K562 (cell line): ENCODE data around the gene KRT72.

DNA sequence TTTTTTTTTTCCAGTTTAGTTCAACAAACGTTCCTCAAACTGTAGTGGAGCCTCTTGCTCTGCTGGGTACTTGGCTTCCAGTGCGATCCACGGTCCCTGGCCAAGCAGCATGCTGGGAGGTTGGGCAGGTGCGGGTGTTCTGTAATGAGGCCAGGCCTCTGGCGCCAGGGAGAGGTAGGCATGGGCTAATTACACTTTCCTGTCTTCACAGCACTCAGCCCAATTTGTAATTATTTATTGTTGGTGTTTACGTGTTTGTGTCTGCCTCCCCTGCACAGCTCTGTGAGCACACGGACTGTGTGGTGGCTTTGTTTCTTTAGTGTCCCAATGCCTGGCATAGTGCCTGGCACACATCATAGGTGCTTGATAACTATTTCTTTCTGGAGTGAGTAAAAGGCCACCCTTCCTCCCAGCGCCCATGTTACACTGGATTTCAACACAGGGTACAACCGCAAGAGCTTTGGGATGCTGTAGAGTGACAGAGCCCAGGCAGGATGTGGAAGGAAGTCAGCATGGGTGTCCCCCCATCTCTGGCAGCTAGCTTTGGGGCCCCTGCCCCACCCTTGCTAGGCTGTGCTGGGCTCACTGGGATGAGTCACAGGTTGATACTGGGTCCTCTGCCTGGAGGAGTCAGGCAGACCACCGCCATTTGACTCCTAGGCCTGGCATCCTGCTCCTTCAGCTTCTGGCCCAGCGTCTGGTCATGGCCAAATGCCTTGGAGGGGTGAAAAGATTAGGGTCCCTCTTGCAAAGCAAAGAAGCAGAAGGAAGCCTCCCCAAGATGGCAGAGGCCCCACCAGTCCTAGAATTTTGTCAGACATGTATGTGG, 6.0 kb upstream of the KRT80 start:
- RAMPAGE, long total RNA = no peak
- RRBS = no CpG with 5 or more reads among the region's 11 CpGs
PRO-cap:
- standard = no peak
- CoPRO, capped RNA only, 2 experiments = no peak in any of the 2 experiments
- CoPRO, capped and uncapped RNA, 2 experiments = no peak in any of the 2 experiments
- CoPRO, uncapped RNA only, 2 experiments = no peak in any of the 2 experiments
CAGE:
- cytosol, long polyA plus RNA = no peak
- long polyA plus RNA = no peak
- nucleolus, long total RNA = no peak
- nucleus, long polyA plus RNA = no peak

DNA sequence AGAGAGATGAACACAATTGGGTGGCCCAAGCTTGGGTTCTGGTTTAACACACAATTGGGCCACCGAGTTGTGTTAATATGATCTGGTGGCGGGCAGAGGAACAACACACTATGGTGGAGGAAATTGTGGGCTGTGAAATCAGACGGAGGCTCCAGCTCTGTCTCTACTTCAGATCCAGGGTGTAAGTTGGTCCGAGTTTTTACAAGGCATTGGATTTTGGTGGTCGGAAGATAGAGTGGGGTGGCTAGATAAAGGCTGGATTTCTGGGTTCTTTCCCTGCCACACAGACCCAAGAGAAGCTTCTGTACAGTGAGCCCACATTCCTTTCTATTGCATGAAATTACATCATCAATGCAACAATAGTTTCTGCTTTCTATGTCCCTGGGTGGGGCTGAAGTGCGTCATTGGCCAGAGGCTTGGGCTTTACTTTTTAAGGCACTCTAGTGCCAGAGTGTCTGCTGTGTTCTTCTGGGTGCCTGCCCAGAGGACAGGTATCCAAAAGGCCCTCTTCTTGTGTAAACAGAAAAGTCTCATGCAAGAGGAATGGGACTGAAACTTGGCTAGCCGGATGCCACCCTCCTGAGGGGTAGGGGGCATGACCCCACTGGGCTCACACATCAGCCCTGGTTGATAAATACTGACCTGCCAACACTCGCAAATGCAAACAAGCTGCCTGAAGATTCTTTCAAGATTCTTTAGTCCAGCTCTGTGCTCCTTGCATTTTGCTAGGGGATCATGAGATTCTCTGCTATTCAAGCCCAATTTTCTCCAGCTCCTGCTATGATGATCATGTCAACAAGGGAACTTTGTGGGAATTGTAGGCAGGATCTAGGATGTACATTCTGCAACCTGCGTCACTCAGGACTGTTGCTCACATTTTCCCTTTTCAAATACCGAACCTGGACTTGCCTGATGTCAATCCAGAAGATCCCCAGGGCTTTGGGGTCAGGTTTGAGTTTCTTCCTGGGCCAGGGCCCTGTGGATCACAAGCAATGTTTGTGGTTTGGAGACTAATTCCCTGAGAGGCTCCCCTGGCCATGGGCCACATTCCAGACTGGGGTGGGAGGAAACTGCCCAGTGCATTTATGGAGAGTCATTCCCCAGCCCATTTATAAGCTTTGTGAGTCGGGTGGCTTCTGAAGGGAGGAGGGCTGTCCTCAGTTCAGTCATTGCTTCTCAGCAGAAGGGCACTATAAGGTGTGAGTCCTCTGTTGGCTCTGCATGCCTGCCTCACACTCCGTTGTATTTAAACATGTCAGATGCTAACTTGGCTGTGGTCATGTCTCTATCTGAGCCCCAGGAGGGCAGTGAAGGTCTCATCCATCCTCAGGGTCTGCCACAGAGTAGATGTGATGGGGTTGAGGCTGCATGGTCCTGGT, 6.1 kb downstream of the KRT86 start:
- RAMPAGE, long total RNA = no peak
- RRBS = no CpG with 5 or more reads among the region's 12 CpGs
PRO-cap:
- standard = no peak
- CoPRO, capped RNA only, 2 experiments = no peak in any of the 2 experiments
- CoPRO, capped and uncapped RNA, 2 experiments = no peak in any of the 2 experiments
- CoPRO, uncapped RNA only, 2 experiments = no peak in any of the 2 experiments
CAGE:
- cytosol, long polyA plus RNA = no peak
- long polyA plus RNA = no peak
- nucleolus, long total RNA = no peak
- nucleus, long polyA plus RNA = no peak

GRCh38 chr12:52497870-52498378, 4.9 kb upstream of the KRT6A start:
- RAMPAGE, long total RNA = no peak
- RRBS = no CpG with 5 or more reads among the region's 7 CpGs
PRO-cap:
- standard = no peak
- CoPRO, capped RNA only, 2 experiments = no peak in any of the 2 experiments
- CoPRO, capped and uncapped RNA, 2 experiments = no peak in any of the 2 experiments
- CoPRO, uncapped RNA only, 2 experiments = no peak in any of the 2 experiments
CAGE:
- cytosol, long polyA plus RNA = no peak
- long polyA plus RNA = no peak
- nucleolus, long total RNA = no peak
- nucleus, long polyA plus RNA = no peak

GRCh38 chr12:52514344-52515291, 5.6 kb downstream of the KRT5 start:
- RAMPAGE, long total RNA = no peak
- RRBS = no CpG with 5 or more reads among the region's 15 CpGs
PRO-cap:
- standard = no peak
- CoPRO, capped RNA only, 2 experiments = no peak in any of the 2 experiments
- CoPRO, capped and uncapped RNA, 2 experiments = no peak in any of the 2 experiments
- CoPRO, uncapped RNA only, 2 experiments = no peak in any of the 2 experiments
CAGE:
- cytosol, long polyA plus RNA = no peak
- long polyA plus RNA = no peak
- nucleolus, long total RNA = no peak
- nucleus, long polyA plus RNA = no peak

GRCh38 chr12:52600999-52601615, at the start of gene KRT72:
Gene KRT72 (minus strand): TSS chr12:52601463.
- RAMPAGE, long total RNA = no peak
- RRBS = no CpG with 5 or more reads among the region's 51 CpGs
PRO-cap:
- standard = no peak
- CoPRO, capped RNA only, 2 experiments = no peak in any of the 2 experiments
- CoPRO, capped and uncapped RNA, 2 experiments = no peak in any of the 2 experiments
- CoPRO, uncapped RNA only, 2 experiments = no peak in any of the 2 experiments
CAGE:
- cytosol, long polyA plus RNA = no peak
- long polyA plus RNA = no peak
- nucleolus, long total RNA = no peak
- nucleus, long polyA plus RNA = no peak

DNA sequence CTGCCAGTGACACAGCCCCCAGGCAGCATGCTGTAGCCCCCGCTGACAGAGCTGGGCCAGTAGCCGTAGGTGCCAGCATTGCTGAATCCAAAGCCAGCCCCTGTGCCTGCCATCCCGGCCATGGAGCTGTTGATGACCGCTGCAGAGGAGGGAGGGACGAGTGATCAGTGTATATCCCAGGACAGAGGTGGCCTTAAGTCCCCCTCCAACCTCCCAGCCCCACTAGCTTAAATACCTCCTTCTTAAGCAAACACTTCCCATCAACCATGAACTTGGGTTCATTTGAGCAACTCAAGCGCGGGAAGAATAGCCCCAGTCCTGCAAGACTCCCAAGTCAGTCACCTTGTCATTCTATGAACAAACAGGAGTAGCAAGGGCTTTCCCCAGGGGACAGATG, 7.0 kb upstream of the KRT72 start:
- RAMPAGE, long total RNA = no peak
- RRBS = no CpG with 5 or more reads among the region's 7 CpGs
PRO-cap:
- standard = no peak
- CoPRO, capped RNA only, 2 experiments = no peak in any of the 2 experiments
- CoPRO, capped and uncapped RNA, 2 experiments = no peak in any of the 2 experiments
- CoPRO, uncapped RNA only, 2 experiments = no peak in any of the 2 experiments
CAGE:
- cytosol, long polyA plus RNA = no peak
- long polyA plus RNA = no peak
- nucleolus, long total RNA = no peak
- nucleus, long polyA plus RNA = no peak

DNA sequence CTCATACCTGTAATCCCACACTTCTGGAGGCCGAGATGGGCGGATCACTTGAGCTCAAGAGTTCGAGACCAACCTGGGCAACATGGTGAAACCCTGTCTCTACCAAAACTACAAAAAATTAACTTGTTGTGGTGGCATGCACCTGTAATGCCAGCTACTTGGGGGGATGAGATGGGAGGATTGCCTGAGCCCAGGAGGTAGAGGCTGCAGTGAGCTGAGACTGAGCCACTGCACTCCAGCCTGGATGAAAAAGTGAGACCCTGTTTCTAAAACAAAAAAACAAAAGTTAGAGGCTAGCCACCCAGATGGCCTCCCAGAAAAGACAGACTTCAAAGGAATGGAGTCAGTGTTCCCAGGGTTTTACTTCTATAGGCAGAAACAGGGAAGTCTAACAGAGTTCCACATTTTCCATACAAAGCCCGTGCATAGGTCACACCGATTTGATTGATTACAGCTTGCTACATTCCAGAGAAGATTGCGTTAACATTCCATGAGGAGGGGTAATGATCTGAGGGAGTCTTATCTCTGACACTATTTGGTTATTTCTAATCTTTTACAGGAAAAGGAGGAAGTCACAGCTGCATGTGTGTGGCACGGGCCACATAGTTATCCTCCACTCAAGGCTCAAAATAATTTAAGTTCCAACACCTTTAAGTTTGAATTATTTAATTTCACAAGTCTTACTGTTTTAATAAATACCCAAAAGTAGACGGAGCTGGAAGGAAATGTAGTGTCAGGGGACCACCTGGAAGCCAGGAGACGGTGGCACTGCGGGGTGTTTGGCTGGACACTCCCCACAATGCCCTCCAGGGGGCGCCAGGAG, 20.5 kb downstream of the KRT8 start:
- RAMPAGE, long total RNA = no peak
- RRBS = no CpG with 5 or more reads among the region's 11 CpGs
PRO-cap:
- standard = no peak
- CoPRO, capped RNA only, 2 experiments = no peak in any of the 2 experiments
- CoPRO, capped and uncapped RNA, 2 experiments = no peak in any of the 2 experiments
- CoPRO, uncapped RNA only, 2 experiments = no peak in any of the 2 experiments
CAGE:
- cytosol, long polyA plus RNA = no peak
- long polyA plus RNA = no peak
- nucleolus, long total RNA = no peak
- nucleus, long polyA plus RNA = no peak

DNA sequence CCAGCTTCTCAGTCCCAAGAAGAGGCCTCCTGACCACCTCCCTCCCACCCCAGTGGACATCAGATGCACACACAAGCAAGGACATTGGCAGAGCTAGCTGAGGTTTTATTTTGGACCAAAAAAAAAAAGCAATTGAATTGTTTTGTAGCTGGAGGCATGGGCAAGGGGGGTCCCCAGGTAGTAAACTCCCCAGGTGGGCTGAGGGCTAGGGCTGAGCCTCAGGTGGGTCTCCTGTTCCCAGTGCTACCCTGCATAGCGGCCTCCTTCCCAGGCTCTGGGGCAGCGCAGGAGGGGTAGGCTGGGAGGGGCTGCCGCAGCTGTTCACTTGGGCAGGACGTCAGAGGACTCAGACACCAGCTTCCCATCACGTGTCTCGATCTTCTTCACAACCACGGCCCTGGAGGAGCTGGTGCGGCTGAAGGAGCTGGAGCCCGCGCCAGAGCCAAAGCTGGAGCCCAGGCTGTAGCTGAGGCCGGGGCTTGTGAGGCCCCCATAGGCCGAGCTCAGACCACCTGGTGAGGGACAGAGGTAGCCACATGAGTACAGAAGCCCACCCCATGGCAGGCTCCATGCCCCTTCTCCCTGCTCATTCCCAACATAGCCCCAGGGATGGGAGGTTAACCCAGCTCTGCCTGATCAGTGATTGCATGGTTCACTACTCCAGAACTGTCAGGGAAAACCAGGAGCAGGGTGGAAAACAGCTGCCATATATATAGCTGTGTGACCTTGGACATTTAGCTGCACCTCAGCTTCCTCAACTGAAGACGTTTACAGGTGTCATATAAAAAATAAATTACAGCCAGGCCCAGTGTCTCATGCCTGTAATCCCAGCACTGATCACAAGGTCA, 7.5 kb downstream of the KRT8 start:
- RAMPAGE, long total RNA = no peak
- RRBS = no CpG with 5 or more reads among the region's 13 CpGs
PRO-cap:
- standard = no peak
- CoPRO, capped RNA only, 2 experiments = no peak in any of the 2 experiments
- CoPRO, capped and uncapped RNA, 2 experiments = no peak in any of the 2 experiments
- CoPRO, uncapped RNA only, 2 experiments = peak in 2 of 2 experiments; most common minus-strand start position 790 of the sequence (in 2)
CAGE:
- cytosol, long polyA plus RNA = no peak
- long polyA plus RNA = no peak
- nucleolus, long total RNA = no peak
- nucleus, long polyA plus RNA = no peak

GRCh38 chr12:52942752-52943316, 6.1 kb upstream of the KRT18 start:
- RAMPAGE, long total RNA = no peak
- RRBS = no CpG with 5 or more reads among the region's 10 CpGs
PRO-cap:
- standard = no peak
- CoPRO, capped RNA only, 2 experiments = no peak in any of the 2 experiments
- CoPRO, capped and uncapped RNA, 2 experiments = no peak in any of the 2 experiments
- CoPRO, uncapped RNA only, 2 experiments = no peak in any of the 2 experiments
CAGE:
- cytosol, long polyA plus RNA = no peak
- long polyA plus RNA = no peak
- nucleolus, long total RNA = no peak
- nucleus, long polyA plus RNA = no peak

DNA sequence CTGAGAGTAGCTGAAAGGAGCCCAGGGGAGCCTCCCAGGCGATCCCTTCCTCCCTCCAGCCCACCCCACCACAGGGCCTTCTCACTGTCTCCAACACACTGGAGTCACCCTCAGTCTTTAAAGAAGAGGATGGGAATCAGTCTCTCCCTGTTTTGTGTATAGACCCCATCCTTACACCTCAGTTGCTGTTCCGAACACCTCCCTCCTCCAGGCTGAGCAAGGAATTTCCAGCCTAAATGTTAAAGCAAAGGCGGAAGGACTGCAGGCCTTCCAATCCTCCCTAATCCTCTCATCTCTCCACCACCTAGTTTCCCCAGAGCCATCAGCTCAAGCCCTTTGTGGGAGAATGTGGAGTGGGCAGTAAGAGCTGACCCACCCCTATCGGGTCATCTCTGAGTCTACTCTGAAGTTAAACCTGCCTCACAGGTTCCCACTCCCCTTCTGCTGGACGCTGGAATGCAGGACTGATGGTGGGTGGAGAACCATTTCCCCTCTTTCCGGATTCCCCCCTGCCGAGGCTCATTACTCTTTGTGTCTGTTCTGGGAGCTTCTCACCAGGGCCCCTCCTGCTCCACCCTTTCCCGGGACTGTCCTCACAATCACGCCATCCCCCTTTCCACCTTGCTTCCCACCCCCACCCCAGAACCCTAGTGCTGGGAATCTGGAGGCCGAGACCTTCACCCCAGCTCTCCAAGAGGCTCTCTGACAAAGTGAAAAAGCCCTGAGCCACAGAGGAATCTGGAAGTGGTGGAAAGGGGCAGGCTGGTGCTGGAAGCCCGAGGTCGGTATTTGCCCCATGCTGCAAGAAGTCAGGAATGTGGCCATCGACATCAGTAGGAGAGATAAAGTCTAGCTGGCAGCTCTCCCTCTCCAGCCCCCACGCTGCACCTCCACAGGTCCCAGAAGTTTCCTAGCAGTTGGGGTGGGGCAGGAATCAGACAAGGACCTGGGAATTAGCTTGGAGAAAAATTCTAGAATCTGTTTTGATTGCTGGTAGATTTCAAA, 3.4 kb upstream of the KRT18 start:
- RAMPAGE, long total RNA = no peak
- RRBS = 34% methylated on average over 3 of the region's 14 CpGs
PRO-cap:
- standard = no peak
- CoPRO, capped RNA only, 2 experiments = no peak in any of the 2 experiments
- CoPRO, capped and uncapped RNA, 2 experiments = no peak in any of the 2 experiments
- CoPRO, uncapped RNA only, 2 experiments = no peak in any of the 2 experiments
CAGE:
- cytosol, long polyA plus RNA = no peak
- long polyA plus RNA = no peak
- nucleolus, long total RNA = no peak
- nucleus, long polyA plus RNA = no peak

GRCh38 chr12:53038125-53038573, 11.7 kb upstream of the TNS2 start:
- RAMPAGE, long total RNA = no peak
- RRBS = no CpG with 5 or more reads among the region's 3 CpGs
PRO-cap:
- standard = no peak
- CoPRO, capped RNA only, 2 experiments = no peak in any of the 2 experiments
- CoPRO, capped and uncapped RNA, 2 experiments = no peak in any of the 2 experiments
- CoPRO, uncapped RNA only, 2 experiments = peak in 1 of 2 experiments; most common plus-strand start chr12:53038477 (in 1); most common minus-strand start chr12:53038207 (in 1)
CAGE:
- cytosol, long polyA plus RNA = no peak
- long polyA plus RNA = no peak
- nucleolus, long total RNA = no peak
- nucleus, long polyA plus RNA = no peak

DNA sequence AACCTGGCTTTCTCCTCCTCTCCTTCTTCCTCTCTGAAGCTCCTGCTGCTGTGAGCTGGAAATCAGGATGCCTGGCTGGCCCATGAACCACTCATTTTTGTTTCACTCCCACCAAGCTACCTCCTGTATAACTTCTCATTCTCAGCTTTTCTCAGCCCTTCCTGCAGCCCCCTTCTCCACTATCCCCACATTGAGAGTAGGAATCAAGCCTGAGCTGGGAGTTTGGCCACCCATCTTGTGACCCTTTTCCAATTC, 5.2 kb upstream of the TNS2 start:
- RAMPAGE, long total RNA = no peak
PRO-cap:
- standard = no peak
- CoPRO, capped RNA only, 2 experiments = no peak in any of the 2 experiments
- CoPRO, capped and uncapped RNA, 2 experiments = no peak in any of the 2 experiments
- CoPRO, uncapped RNA only, 2 experiments = no peak in any of the 2 experiments
CAGE:
- cytosol, long polyA plus RNA = no peak
- long polyA plus RNA = no peak
- nucleolus, long total RNA = no peak
- nucleus, long polyA plus RNA = no peak

GRCh38 chr12:53067073-53067944, 11.9 kb downstream of the SPRYD3 start:
- RAMPAGE, long total RNA = no peak
- RRBS = no CpG with 5 or more reads among the region's 7 CpGs
PRO-cap:
- standard = no peak
- CoPRO, capped RNA only, 2 experiments = no peak in any of the 2 experiments
- CoPRO, capped and uncapped RNA, 2 experiments = no peak in any of the 2 experiments
- CoPRO, uncapped RNA only, 2 experiments = no peak in any of the 2 experiments
CAGE:
- cytosol, long polyA plus RNA = no peak
- long polyA plus RNA = no peak
- nucleolus, long total RNA = no peak
- nucleus, long polyA plus RNA = no peak

DNA sequence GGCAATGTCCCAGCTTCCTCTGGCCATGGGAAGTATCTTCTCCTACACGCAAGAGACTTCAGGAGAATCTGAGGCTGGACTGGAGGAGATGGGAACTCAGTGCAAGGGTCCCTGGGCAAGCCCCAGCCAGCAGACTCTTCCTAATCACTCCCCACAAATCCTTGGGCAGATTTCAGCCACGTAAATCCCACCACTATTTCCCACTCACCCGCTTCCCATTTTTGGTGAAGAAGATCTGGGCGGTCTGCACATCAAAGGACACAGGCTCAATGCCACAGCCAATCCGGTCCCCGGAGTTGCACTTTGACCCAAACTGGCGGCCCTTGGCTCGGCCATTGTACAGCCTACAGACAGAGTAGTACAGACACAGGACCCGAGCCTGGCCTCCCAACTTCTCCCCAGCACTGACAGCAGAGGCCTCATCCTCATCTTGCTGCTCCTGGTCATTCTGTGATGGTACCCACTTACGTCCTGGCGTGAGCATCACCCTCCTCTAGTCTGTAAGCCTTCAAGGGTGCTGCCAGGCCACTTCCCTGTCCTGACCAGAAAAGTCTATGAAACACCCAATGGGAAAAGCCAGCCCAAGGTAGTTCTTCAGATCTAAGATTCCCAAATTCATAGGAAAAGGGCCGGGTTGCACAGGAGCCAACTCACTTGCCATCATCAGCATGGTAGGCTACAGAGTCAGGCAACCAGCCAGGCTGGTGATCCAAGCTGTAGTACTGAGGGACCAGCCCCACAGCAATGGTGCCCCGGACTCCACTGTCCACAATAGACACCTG, 4.6 kb downstream of the SPRYD3 start:
- RAMPAGE, long total RNA = no peak
- RRBS = no CpG with 5 or more reads among the region's 13 CpGs
PRO-cap:
- standard = no peak
- CoPRO, capped RNA only, 2 experiments = no peak in any of the 2 experiments
- CoPRO, capped and uncapped RNA, 2 experiments = no peak in any of the 2 experiments
- CoPRO, uncapped RNA only, 2 experiments = no peak in any of the 2 experiments
CAGE:
- cytosol, long polyA plus RNA = no peak
- long polyA plus RNA = no peak
- nucleolus, long total RNA = no peak
- nucleus, long polyA plus RNA = no peak

DNA sequence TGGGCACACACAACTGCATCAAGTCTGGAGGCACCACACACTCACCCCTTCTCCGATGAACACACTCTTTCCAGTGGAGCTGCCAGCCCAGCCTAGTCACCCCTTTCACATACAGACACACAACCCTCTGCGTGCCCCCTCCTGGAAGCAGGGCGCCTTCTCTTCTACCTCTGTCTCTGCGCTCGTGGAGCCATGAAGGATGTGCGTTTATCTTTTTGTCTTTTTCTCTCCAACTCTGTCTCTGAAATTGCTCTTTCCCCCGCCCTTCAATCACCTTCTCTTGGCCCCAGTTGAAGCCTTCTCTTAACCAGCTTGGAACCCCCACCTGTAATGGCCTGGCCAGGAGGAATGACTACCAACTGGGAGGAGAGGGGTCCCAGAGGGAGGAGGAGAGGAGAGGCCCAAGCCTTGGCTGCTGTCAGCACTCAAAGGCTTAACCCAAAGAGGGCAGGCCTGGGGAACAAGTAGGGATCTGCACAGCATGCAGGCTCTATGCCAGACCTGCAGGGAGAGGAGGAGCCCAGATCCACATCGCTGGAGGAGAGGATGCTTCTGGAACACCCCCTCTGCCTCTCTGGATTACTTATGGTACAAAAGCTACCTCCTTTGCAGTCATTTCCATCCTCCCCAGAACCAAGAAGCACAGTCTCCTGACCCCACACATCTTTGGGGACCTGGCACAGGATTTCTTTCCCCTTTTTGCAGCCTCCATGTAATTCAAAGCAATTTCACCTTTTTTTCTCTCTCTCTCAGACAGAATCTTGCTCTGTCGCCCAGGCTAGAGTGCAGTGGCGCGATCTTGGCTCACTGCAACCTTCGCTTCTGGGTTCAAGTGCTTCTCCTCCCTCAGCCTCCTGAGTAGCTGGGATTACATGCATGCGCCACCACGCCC, 6.4 kb downstream of the RARG start:
- RAMPAGE, long total RNA = no peak
- RRBS = no CpG with 5 or more reads among the region's 14 CpGs
PRO-cap:
- standard = no peak
- CoPRO, capped RNA only, 2 experiments = no peak in any of the 2 experiments
- CoPRO, capped and uncapped RNA, 2 experiments = no peak in any of the 2 experiments
- CoPRO, uncapped RNA only, 2 experiments = no peak in any of the 2 experiments
CAGE:
- cytosol, long polyA plus RNA = no peak
- long polyA plus RNA = no peak
- nucleolus, long total RNA = no peak
- nucleus, long polyA plus RNA = no peak

GRCh38 chr12:53234026-53234749, 2.2 kb upstream of the RARG start:
- RAMPAGE, long total RNA = no peak
- RRBS = no CpG with 5 or more reads among the region's 14 CpGs
PRO-cap:
- standard = no peak
- CoPRO, capped RNA only, 2 experiments = no peak in any of the 2 experiments
- CoPRO, capped and uncapped RNA, 2 experiments = no peak in any of the 2 experiments
- CoPRO, uncapped RNA only, 2 experiments = no peak in any of the 2 experiments
CAGE:
- cytosol, long polyA plus RNA = no peak
- long polyA plus RNA = no peak
- nucleolus, long total RNA = no peak
- nucleus, long polyA plus RNA = no peak

- RAMPAGE, long total RNA = no peak
PRO-cap:
- standard = no peak
- CoPRO, capped RNA only, 2 experiments = no peak in any of the 2 experiments
- CoPRO, capped and uncapped RNA, 2 experiments = no peak in any of the 2 experiments
- CoPRO, uncapped RNA only, 2 experiments = no peak in any of the 2 experiments
CAGE:
- cytosol, long polyA plus RNA = no peak
- long polyA plus RNA = no peak
- nucleolus, long total RNA = no peak
- nucleus, long polyA plus RNA = no peak
Measured at GRCh38 chr12:53236573-53236959, 4.6 kb upstream of the RARG start.